Sciatic nerve (tissue), 1 donor: ENCODE data around the gene KIF15.

- PRO-cap: no peak
Observed at GRCh38 chr3:43086456-43087279, 19.2 kb downstream of the POMGNT2 start.

GRCh38 chr3:43308527-43309275, 22.4 kb downstream of the SNRK start:
- PRO-cap: no peak

- PRO-cap: no peak
Observed at GRCh38 chr3:43347500-43348318, 61.4 kb downstream of the SNRK start.

- PRO-cap: no peak
Observed at GRCh38 chr3:43405917-43406417, 119.6 kb downstream of the SNRK start.

- PRO-cap: bidirectional peak, plus-strand start at chr3:43748524, minus-strand start at chr3:43748373
Observed at GRCh38 chr3:43748182-43748696, 57.5 kb downstream of the ABHD5 start.

DNA sequence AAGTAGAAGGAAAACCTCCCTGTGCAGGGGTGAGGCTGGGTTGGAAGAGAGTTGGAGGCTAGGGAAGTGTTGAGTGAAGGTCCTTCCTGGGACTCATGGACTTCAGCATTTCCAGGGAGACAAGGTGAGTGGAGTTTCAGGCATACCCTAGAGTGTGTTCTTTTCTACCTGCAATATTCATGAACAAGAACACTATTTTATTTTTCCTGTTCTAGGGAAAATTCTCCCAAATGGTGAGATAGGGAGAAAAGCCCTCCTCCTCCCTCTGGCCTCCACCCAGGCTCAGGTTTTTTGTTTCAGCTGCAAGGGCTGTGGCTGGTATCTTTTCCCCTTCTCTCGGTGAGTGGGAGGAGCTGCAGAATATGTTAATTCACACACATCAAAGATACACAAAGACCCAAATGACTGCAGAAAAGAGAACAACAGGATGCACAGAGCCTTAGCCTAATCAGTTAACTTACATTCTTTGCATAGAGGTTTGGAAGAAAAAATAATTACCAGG, 64.7 kb downstream of the ABHD5 start:
- PRO-cap: no peak

DNA sequence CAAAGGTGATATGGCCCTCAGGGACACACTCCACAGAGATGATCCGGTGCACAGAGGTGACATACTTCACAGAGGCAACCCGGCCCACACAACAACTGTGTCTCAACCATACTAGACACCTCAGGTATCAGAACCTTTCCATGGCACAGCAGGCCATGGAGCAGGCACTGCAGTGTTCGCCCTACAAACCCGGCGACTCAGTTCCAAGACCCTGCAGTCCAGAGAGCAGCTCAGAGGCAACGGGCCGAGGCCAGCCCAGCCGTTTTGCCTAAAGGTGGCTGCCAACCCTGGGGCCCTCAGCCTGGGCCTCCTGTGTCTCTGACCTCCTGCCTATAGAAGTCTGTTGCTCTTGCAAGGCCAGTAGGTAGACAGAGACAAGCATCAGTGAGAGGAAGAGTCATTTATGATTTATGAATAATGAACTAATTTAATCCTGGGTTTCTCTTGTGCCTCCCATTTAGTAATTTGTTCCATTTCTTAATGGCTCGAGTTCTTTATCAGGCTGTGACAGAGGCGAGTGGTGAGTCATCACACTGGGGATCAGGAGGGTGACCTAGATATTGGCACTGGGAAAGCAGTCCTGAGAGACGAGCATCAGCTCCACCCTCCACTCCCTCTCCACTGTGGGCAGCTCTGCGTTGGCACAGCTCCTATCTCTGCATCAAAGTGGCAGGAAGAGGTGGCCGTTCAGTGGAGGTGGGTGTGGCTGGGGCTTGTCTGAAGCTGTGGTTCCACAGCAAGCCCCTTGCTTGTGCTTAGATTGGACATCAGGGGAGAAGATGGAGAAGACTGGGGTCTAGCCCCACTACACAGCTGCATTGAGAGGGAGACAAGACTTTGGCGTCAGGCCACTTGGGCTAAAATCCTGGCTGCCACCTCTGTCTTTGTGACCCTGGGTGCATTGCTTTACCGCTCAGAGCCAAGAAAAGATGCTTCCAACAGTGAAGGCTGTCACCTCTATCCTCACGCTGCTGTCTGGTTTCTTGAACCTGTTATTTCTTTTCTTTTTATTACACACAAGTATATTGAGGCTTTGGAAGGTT, 79.9 kb downstream of the ABHD5 start:
- PRO-cap: no peak

- PRO-cap: no peak
Observed at GRCh38 chr3:44340061-44340434, 1.5 kb downstream of the TCAIM start.

DNA sequence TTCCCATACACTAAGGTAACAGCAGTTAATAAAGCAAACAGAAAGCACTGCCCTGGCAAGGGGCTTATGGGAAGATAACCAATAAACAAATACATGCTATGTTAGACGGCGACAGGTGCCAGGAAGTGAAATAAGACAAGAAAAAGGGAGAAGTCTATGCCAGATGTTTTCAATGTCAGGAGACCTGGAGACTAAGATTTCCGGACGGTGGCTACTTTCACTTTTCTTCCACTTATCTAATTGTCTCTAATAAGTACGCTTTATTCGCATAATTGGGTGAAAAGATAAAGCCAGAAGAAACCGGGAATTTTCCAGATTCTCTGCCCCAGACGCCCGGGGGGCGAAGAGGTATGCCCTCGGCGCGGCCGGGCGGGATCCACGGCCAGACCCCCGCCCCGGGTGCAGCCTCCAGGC, 32.6 kb upstream of the ZNF445 start:
- PRO-cap: no peak

GRCh38 chr3:44594170-44594714, 9.5 kb downstream of the ZNF660 start:
- PRO-cap: no peak

DNA sequence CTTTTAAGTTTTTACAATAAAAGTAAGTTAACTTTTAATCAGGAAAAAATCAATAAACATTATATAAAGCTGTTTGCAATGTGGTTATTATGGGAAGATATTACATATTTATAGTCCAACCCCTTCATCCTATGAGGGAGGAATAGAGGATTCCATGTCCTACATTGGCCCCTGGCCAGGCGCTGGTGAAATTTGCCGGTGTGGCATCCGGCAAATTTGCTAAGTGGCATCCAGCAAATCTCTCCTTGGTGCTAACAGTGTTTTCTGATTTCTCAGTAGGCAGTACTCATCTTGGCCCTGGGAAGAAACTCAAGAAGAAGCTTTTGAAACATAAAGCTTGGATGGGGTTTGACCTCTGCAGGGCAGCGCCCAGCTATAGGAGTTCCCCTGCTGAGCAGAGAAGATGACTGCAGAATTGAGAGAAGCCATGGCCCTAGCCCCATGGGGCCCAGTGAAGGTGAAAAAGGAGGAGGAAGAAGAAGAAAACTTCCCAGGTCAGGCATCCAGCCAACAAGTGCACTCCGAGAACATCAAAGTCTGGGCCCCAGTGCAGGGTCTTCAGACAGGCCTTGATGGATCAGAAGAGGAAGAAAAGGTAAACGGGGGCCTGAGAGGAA, 2.2 kb downstream of the ZNF35 start:
- PRO-cap: no peak

DNA sequence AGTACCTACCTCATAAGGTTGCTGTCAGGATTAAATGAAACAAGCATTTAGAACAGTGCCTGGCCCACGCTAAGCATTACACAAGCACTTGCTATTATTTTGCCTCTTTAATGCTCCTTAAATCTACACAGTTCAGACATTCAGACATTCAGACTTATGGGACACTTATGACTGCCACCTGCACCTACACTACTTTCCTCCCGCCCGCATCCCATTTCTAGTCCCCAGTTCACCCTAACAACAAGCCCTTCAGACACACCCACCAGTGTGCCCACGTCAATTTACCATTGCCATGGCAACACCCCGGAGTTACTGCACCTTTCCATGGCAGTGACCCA, 27.5 kb upstream of the ZNF502 start:
- PRO-cap: bidirectional peak, plus-strand start outside the sequence, minus-strand start at position 208 of the sequence

GRCh38 chr3:44761503-44762640, at the start of gene KIF15:
KIF15 (plus strand) TSS chr3:44761794.
- PRO-cap: bidirectional peak, plus-strand start at chr3:44761794, minus-strand start at chr3:44761602

GRCh38 chr3:45000625-45001384, 24.8 kb downstream of the EXOSC7 start:
- PRO-cap: no peak

- PRO-cap: unidirectional peak, plus-strand start at chr3:45043949
Observed at GRCh38 chr3:45043568-45044038, 17.5 kb downstream of the CLEC3B start.

- PRO-cap: no peak
Observed at GRCh38 chr3:45064704-45065200, 38.6 kb downstream of the CLEC3B start.

DNA sequence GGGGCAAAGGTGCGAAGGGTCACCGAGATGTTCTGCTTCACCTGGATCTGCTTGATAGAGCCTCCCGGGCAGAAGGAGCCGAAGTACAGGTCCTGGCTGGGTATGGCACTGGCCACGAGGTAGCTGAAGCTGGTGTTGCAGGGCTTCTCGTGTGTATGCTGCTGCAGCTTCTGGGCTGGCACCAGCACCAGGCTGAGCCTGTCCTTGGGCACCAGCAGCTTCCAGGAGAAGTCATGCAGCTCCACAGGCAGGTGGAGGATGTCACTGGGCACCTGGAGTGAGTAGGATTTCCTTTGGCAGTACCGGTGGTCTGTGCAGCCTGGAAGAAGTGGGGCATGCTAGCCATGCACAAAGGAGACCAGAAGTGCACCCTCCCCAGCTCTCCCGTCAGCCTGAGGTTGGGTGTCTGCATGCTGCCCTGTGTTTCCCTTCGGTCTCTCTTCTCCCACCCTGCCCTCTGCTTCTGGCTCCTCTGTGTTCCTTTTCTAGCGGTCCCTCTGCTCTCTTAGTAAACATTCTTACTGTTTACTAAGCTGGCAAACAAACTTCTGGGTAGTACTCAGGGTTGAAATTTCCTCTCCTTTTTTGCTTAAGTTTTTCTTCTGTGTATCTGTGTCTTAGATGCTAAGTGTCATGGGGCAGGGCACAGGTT, 52.7 kb downstream of the CDCP1 start:
- PRO-cap: no peak

DNA sequence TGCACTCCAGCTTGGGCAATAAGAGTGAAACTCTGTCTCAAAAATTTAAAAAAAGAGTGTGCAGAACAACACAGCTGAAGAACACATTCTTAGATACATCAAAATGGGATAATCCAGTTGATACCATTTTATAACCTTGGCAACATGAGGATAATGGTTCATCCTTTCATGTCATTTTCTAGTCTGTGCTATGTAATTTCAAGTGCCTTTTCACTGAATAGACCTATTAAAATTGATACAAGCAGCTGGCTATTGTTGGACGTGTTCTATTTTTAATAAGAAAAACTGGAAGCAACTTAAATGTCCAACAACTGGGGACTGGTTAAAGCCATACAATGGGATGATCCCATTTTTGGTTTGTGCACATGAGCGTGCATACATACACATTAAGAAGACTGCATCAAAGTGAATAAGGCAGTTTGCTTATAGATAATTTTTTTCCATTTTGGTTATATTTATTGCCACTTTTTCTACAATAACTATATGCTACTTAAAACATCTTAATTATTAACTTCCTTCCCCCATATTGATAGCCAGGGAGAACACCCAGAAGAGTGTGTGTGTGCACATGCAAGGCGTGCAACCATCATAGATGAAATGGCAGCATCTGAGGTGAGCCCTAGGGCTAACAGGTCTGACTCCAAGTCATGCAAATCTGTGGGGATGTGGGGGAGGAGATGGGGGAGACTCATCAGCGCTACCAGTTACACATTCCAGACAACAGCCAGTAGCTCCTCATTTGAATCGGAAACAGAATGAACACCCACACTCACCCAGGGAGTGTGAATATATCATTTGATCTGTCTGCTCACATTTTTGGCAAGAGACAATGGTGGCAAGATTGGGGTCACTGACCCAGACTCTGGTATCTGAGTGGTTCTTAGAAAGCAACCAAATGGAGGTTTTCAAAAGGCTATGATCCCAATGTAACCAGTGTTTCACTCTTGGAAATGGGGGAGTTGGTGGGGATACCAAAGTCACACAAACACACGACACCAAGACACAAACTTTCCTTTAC, 2.7 kb downstream of the CDCP1 start:
- PRO-cap: no peak

GRCh38 chr3:45565151-45565671, 29.3 kb upstream of the LIMD1 start:
- PRO-cap: no peak

DNA sequence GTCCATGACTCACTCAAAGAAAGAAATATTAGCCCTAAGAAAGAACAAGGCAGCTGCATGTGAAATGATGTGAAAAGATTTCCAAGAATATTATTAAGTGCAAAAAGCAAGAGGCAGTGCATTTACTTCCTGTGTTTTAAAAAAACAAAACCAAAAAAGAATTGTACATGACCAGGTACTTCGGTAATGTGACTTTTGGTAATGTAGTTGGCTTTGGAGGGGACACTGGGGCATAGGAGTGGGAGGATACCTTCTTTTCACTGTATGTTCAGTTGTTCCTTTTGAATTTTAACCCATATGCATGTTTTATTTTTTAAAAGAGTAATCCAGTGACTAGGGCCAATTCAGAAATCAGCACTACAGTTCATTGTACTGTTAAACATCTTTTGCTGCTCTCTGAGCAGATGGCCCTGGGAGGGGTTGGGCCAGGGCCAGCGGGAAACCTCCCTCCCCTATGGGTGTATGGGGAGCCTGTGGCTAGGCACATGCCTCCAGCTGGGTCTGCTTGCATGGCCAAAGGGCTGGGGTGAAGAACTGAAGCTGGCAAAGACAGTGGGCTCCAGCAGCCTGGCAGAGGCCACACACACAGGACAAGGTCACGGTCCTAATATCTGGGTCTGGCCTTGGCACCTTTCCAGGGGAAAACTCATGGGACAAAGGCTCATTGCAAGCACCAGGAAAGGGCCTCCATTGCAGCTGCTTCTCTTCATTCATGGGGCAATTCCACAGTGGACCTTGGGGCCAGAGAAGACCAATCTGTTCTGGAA, 11.7 kb upstream of the LIMD1 start:
- PRO-cap: no peak